ENCODE results near the genes CCNJL, PTTG1, GABRB2 and HMMR.

- PRO-cap = unidirectional peak, minus-strand start at chr5:160312554
Observed at GRCh38 chr5:160312253-160313131, at the start of gene CCNJL. Gene CCNJL, minus strand, starts transcription at chr5:160312564.

DNA sequence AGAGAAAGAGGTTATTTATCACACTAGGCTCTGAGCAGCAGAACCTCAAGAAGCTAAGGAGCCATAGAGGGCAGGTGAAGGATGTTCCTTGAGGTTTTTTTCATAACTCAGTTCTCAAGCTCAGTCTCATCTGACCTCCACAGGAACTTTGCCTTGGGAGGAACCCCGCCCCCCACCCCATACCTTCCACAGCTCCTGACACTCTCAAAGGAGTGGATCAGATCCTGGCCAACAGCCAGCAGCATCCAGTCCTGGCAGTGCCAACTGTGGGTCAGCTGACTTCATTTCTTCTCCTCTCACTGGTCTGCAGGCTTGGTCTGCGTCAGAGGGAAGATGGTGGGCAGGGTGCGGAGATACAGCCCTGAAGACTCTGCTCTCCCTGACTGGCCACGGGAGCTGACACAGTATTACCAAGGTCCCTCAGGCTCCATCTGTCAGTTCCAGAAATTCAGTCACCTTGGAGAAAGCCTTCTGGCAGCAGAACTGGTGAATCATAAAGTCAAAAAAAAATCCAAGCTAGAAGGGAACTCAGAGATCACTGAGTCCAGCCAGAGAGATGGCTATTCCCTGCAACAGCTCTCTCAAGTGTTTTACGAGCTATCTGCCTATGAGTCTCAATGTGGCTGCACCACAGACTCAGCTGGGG lies 28.1 kb downstream of the C1QTNF2 start:
- PRO-cap = no peak

- PRO-cap = no peak
Observed at GRCh38 chr5:160399191-160399664, 626 bp downstream of the FAM200C start.

DNA sequence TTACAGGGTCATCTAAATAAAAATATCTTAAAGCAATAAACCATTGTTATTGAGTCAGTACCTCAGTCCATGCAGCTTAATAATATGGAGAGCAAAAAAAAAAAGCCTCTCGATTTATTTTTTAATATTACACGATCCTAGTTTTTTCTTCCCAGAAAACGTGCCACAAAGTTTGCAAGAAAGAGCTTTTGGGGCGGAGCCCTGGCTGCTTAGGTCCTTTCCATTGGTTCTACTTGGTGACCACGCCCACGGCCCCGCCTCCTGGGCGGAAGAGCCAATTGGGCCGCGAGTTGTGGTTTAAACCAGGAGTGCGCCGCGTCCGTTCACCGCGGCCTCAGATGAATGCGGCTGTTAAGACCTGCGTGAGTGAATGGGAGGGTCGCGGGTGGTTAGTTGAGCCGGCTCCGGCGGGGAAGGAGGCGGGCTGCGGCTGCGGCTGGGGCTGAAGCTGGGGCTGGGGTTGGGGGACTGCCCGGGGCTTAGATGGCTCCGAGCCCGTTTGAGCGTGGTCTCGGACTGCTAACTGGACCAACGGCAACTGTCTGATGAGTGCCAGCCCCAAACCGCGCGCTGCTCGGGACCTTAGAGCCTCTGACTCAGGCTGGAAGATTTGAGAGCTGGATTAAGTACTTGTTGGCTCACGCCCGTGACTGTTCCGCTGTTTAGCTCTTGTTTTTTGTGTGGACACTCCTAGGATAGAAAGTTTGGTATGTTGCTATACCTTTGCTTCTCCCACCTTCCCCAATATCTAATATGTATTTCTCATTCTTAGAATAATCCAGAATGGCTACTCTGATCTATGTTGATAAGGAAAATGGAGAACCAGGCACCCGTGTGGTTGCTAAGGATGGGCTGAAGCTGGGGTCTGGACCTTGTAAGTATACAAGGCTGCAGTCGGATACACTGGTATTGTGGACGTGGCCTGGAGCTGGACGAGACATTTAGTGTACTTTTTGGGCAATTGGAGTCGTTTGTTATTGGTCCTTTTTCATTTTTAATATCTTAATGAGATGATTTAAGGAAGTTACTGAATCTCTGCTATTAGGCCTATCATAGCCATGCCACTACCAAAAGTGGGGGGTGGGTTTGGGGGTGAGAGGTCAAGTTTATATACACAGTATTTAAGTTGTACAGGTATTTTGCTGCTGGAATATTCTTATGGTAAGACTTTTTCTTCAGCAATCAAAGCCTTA lies at the start of gene PTTG1:
TSS of gene PTTG1 (plus strand) at position 326 of the 1,193 bp plus-strand sequence.
- PRO-cap = unidirectional peak, plus-strand start at position 326 of the sequence

- PRO-cap = no peak
Observed at GRCh38 chr5:160615218-160615776, 193.6 kb downstream of the PTTG1 start.

DNA sequence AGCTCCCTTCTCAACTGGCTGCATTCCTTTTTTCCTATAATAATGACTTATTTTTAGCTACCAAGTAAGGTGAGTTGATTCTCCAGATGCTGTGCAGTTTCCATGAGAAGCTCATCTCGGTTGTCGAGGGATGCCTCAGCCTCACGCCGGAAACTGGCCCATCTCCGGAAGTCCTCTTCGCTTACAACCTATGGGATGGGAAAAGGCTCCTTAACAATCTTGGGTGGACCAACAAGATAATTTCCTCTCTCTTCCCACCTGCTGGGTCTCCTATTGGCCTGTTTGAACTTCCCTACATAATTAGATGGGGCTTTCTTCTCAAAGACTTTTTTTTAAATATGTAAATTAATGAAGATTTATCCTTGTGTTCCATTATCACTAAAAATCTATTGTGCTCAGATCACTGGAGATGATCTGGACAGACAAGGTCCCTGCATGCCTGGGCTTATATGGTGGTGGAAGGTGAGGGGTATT lies 194.2 kb downstream of the PTTG1 start:
- PRO-cap = no peak

- PRO-cap = no peak
Observed at GRCh38 chr5:160628019-160628769, 206.5 kb downstream of the PTTG1 start.

- PRO-cap = no peak
Observed at GRCh38 chr5:161139171-161139463, 287.1 kb upstream of the ATP10B start.

DNA sequence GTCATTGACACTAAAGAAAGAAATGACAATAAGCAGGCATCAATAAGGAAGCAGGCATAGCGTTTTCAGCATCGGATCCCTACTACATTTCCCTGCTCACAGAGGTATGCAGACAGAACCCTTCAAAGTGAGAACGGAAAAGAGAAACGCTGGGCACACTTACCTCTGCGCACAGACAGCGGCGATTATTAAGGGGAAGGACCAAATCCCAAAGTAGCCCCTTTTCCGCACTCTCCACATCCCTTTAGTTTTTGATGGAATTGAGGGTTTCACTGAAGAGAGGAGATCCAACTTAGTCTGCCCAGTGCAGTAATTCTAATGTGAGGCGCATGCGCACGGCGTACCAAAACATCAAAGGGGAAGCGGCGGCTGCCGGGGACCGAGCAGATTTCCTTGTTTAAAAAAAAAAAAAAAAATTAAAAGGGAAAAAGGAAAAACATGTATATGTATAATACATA lies at the start of gene GABRB2:
TSS of gene GABRB2 (minus strand) at position 322 of the 458 bp plus-strand sequence.
- PRO-cap = no peak

DNA sequence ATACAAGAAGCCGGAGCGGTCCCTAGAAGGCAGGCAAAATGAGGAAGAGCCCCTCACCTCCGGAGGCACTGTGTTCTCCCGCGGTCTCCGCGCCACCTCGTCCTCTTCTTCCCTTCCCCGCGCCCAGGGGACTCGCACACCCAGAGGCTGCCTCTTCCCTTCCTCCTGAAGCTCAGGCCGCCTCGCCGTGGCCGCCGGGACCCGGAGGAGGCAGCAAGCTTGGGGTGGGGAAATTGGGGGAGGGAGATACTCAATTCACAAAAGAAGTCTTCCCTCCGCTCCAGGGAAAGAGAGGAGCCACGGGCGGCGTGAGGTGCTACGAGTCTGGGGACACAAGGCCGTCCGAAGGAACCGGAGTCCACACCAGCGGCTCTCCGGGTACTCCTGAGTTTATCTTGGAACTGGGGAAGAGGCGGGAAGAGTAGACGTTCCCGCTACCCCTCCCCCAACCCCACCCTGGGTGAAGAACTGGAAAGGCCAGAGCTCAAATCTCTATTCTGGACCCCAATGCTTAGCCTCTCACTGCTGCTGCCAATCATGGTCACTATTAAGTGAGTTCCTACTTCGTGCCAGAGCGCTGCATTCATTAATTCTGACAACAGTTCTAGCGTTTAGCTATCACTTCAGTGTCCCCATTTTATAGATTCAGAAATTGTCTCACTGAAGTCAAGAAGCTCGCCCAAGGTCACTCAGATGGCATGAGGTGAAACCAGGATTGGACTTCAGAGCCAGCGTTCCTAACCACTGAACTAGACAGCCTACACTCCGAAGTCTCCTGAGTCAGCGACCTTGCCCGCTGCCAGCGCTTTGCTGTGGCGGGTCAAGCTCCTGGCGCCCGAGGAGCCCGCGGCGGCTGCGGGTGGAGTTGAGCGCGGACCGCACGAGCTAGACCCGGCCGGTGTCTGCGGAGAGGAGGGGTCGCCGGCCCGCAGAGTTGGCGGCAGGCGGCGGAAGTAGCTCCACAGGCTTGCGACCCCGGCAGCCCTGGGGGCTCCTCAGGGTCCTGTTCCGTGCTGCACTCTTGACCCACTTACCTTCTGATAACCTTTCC lies 1.8 kb upstream of the GABRB2 start:
- PRO-cap = no peak

- PRO-cap = no peak
Observed at GRCh38 chr5:161847436-161847839, 482 bp upstream of the GABRA1 start.

- PRO-cap = no peak
Observed at GRCh38 chr5:162036276-162037026, 31.1 kb upstream of the GABRG2 start.

- PRO-cap = bidirectional peak, plus-strand start at chr5:163460639, minus-strand start at chr5:163460372
Observed at GRCh38 chr5:163460448-163461291, at the start of gene HMMR. Gene HMMR, plus strand, starts transcription at chr5:163460632.

DNA sequence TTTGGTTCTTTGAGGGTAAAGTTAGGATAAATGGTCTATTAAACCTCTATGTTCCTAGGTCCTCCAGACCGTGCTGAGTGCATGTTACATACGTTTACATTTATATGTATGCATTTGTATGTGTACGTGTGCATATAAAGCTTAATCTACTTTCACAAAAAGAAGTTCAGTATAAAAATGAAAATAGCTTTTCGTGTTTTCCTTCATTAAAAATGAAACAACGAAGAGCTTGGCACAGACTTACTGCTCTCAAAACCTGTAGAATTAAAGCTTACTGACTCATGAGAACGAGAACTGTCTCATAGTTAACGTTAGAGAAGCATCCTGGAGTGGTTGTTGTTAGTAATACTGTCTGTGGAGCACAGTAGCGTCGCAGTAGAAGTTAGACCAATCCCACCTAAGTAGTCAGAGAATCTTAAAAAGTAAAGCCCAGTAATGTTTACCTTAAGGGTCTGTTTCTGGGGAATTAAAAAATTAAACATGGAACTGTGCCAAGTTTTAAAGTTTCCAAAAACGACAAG lies 1.3 kb downstream of the MAT2B start:
- PRO-cap = no peak

- PRO-cap = no peak
Observed at GRCh38 chr5:166073938-166074299, 904.9 kb upstream of the TENM2 start.

GRCh38 chr5:166084444-166084696 lies 894.5 kb upstream of the TENM2 start:
- PRO-cap = no peak

GRCh38 chr5:168165203-168166106 lies 126.0 kb upstream of the WWC1 start:
- PRO-cap = no peak

- PRO-cap = no peak
Observed at GRCh38 chr5:168324873-168325761, 33.7 kb downstream of the WWC1 start.

DNA sequence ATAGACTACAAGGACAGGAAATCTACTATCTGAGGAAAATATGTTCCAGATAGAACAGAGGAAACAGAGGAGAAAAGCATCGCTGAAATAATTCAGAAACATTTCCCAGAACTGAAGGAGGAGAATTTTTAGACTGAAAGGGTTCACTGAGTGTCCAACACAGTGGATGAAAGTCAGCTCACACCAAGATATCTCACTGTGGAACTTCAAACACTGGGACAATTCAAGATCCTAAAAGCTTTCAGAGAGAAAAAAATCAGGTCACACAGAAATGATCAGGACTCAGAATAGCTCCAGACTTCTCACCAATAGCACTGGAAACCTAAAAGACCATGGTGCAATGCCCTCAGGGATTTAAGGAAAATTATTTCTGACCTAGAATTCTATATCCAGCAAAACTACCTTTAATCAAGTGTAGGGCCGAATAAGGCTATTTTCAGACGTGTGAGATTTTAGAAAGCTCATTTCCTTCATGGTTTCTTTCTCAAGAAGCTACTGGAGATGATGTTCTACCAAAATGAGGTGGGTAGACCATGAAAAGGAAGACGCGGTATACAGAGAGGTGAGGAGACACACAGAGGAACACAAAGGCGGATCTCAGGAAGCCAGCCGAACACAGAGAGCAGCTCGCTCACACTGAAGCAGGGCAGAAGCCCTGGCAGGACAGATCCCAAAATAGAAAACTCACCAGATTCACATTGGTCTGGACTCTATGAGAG lies 93.0 kb upstream of the RARS1 start:
- PRO-cap = no peak

- PRO-cap = no peak
Observed at GRCh38 chr5:169013779-169014332, 287.1 kb downstream of the SLIT3 start.